Measurements from ENCODE around the gene CDC42SE2.

DNA sequence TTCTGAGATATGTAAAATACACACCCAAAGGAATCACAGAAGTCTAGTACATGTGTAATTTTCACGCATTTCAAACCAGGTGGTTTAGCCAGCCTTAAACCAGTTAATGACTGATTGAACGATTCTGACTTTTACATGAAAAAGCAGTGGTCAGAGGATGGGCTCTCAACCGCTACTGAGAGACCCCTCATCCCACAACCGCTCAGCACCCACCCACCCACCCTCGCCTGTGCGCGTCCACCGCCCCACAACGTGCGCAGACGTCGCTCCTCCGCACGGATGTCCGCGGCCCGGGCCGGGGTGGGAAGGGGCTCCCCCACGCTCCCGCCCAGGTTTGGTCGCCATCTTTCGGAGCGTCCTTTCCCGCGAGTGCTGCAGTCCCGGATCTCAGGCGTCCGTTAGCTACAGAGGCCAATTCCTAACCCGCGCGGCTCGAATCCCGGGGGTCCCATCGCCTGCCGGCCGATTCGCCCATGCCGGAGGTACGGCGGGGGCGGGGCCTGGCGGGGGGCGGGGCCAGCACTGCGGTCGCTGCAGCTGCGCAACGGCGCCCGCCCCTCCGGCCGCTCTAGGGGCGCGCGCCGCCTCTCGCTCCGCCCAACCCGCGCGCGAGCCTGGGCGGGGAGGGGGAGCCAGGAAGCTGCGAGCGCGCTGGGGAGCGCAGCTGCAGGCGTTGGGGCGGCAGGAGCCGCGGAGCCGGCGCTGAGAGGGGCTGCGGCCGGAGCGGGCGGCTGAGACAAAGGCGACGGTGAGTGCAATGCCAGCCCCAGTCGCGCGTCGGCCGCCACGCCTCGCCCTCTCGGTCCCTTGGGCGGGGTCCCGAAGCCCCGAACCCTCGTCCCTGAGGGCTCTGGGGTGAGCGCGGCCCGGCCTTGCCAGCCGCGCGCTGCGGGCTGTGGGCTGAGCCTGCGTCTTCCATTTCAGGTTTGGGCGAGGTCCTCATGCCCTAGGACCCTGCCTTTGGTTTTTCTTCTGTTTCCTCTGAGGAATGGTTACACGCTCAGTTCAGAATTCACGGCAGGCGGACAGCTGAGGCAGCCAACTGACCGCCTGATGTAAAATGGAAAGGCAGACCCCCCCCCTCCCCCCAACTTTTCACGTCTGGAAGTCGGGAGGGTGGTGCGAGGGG, at the start of gene CDC42SE2:
CDC42SE2 (plus strand) TSS at position 635 of the 1,129 bp plus-strand sequence.
- PRO-cap, 2 experiments = peak in 2 of 2 experiments; most common plus-strand start position 638 of the sequence (in 1); most common minus-strand start position 281 of the sequence (in 2)
- RAMPAGE, long total RNA, 4 experiments = start-site peak on the plus strand in 4 of 4 experiments, centred at positions 649 to 666 of the sequence, 194 to 1,361 reads per replicate

GRCh38 chr5:131266430-131266704, 2.5 kb downstream of the CDC42SE2 start:
- PRO-cap, 2 experiments = no peak in any of the 2 experiments
- RAMPAGE, long total RNA, 4 experiments = no peak in any of the 4 experiments

DNA sequence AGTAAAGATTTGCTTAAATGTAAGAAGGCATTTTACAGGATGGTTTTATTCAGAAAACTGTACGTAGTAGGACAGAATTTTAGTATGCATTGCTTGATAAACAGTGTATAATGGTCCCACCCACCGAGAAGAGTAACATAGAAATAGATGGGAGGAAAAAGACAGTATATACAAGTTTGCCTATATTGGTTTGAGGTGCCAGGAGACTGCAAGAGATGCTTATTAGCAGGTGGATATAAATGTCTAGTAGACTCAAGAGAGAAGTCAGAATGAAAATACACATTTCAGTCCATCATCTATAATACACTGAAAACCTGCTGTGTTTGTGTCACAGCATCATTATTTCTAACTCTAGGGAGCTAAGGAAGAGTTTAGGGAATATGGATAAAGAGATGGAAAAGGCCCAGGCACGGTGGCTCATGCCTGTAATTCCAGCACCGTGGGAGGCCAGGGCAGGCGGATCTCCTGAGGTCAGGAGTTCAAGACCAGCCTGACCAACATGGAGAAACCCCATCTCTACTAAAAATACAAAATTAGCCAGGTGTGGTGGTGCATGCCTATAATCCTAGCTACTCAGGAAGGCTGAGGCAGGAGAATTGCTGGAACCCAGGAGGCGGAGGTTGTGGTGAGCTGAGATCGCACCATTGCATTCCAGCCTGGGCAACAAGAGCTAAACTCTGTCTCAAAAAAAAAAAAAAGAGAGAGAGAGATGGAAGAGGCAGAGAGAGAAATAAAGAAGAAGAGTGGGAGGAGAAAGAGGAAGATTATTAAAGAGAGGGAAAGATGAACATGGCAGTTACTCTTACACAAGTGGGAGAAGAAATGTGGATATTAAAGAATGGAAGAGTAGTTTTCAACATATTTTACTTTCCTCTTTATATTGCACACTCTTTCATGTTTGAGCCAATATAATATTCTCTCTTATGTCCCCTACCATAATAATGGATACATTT, 79.5 kb downstream of the CDC42SE2 start:
- PRO-cap, 2 experiments = no peak in any of the 2 experiments
- RAMPAGE, long total RNA, 4 experiments = start-site peak on the plus strand in 1 of 4 experiments, centred at positions 554 to 659 of the sequence, 5 to 12 reads per replicate

DNA sequence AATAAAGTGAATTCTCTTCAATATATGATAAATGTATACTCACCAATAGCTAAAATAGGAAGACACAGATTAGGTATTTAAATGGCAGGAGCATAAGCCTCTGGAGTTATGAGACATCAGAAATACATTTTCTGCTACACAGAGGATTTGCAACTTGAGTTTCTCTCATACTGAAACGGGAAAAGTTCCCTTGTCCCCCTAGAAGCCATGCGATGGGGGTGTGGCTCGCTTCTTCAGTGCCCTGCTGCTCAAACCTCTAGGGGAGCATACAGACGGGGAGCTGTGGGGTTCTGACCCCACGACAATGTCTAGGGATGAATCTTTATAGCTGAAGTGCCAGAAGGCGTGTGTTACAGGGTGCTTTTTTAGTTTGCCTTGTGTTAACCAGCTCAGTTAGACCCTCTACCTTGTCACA, 97.4 kb downstream of the CDC42SE2 start:
- PRO-cap, 2 experiments = no peak in any of the 2 experiments
- RAMPAGE, long total RNA, 4 experiments = no peak in any of the 4 experiments

GRCh38 chr5:131382879-131383447, 119.1 kb downstream of the CDC42SE2 start:
- PRO-cap, 2 experiments = no peak in any of the 2 experiments
- RAMPAGE, long total RNA, 4 experiments = no peak in any of the 4 experiments

DNA sequence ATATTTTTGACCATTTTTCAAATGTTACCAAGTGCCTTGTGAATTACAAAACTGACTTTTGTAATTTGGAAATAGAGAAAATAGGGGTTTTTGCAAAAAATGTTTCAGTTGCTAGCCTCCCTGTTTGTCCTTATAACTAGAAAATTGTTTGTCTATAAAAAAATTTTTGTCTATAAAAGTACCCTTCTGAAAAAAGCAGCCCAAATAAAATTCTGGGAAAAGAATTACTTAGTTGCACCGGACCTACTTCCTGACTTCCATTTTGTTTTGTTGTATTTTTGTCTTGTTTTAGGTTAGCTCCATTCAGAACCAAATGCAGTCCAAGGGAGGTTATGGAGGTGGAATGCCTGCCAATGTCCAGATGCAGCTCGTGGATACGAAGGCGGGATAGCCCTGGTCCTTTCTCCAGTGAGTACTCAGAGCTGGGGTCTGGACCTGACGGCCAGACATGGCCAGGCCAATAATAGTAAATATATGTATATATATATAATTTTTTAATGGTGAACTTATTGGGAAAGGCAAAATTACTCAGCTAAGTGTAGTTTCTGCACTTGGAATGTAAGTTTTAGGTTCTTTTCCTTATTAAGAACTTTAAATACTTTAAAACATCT, 127.0 kb downstream of the CDC42SE2 start:
- PRO-cap, 2 experiments = no peak in any of the 2 experiments
- RAMPAGE, long total RNA, 4 experiments = start-site peak on the minus strand in 1 of 4 experiments, centred at position 432 of the sequence, 6 reads per replicate

DNA sequence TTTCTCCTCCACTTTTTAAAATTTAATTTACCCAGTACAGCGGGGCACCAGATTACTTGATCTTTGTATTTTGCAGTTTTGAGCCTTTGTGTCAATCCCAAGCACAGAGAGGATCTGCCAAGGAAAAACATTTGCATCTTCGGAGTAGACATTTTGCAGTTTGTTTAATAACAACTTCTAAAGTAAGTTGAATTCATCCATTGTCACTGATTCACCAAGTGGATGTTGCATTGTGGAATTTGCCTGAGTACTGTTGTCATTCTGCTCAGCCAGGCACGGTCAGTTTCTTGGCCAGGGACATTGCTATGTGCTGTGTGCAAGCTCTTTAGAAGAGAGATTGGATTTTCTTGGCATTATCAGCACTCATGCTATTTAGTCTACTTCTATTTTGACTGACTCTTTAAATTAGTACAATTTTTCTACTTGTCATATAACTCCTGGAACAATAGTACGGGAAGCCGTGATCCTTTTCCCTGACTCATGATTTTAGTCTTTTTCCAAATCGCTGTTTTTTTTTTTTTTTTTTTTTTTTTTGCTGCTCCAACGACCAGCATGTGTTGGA, 129.5 kb downstream of the CDC42SE2 start:
- PRO-cap, 2 experiments = no peak in any of the 2 experiments
- RAMPAGE, long total RNA, 4 experiments = no peak in any of the 4 experiments

- PRO-cap, 2 experiments = peak in 1 of 2 experiments; most common minus-strand start chr5:131672324 (in 1)
- RAMPAGE, long total RNA, 4 experiments = no peak in any of the 4 experiments
Observed at GRCh38 chr5:131671944-131672800, 37.1 kb upstream of the RAPGEF6 start.

GRCh38 chr5:131772602-131773382, 24.0 kb downstream of the FNIP1 start:
- PRO-cap, 2 experiments = no peak in any of the 2 experiments
- RAMPAGE, long total RNA, 4 experiments = no peak in any of the 4 experiments

DNA sequence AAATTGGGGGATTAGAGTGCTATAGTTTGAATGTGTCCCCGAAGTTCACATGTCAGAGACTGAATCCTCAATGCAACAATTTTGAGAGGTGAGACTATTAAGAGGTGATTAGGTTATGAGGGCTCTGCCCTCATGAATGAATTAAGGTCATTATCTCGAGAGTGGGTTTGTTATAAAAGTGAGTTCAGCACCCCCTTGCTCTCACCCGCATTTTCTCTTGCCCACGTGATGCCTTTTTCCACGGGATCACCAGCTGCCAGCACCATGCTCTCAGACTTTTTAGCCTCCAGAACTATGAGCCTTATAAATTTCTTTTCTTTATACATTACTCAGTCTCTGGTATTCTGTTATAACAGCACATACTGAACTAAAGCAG, 10.3 kb downstream of the FNIP1 start:
- PRO-cap, 2 experiments = no peak in any of the 2 experiments
- RAMPAGE, long total RNA, 4 experiments = no peak in any of the 4 experiments

DNA sequence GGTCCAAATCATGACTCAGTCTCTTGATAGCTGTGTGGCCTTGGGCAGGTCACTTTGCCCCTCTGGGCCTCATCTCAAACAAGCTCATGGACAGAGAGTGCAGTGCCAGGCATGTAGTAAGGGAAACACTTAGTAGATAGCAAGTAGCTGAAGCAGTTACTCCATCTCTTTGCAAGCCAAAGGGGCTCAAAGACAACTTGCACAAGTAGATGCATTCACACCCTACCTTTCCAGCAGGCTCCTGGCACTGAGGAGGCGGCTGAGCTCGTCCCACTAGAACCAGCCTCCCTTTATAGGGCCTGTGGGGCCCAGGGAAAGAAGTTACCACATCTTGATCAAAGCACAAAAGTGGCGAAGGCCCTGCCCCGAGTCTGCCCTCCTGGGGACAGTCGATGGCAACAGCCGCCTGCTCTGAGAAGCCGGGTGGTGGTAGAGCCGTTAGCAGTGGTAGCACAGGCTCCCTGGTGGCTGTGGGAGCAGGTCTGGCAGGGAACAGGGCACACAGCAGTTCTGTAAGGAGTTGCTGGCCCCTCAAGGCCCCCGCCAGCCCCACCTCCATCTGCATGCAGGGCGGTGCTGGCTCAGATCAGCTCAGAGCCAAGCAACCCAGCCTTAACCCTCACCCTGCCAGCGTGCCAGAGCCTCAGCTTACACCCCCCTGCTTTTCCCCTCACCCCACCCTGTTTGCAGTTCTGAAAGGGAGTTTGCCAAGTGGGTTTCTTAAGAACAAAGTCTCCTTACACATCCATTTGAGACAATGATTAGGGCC, 12.1 kb downstream of the ACSL6 start:
- PRO-cap, 2 experiments = no peak in any of the 2 experiments
- RAMPAGE, long total RNA, 4 experiments = no peak in any of the 4 experiments

DNA sequence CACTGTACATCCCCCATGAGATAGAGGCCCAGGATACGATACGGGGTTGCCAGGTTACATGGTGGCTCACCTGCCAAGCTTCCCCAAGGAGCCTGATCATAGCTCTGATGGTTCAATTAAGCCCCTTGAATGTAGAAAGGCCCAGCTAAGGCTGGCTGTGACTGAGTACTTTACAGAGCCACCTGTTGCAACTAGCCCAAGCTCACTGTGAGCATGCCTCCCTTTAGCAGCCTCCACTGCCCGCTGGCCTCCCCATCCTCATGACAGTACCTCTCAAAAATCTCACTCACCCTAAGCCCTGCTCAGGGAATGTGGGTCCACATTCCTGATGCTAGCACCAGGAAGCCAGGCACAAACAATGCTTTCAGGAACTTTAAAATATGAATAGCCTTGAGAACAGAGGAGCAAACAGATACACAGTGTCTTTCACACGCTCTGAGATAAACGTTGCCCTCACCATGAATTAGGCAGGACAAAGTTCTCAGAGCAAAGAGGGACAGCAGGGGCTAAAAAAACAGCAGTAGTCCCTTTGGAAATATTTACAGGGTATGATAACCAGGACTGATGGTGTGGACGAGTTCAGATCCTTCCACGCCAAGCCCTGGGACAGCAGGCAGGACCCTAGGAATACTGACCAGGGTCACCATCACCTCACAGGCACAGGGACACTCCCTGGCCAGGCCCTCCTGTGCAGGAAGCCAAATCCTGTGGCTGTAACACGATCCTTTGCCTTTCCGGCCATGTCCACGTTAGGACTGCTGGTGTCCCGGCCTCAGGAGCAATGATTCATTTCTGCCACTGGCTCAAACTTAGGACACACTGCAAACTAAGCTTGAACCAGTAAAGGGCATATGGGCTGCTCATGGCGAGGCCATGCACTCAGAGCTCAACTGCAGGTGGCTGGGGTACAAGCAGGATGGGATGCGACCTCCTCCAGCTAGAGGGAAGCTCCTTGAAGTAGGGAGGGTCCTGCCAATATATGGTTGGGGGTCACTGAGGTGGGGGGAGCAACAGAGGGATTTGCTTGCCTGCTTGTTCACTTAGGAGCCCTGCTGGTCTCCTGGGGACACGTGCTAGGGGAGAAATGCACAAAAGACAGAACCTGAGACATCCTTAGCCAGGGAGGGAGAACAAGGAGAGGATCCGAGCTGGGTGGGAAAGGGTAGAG, 9.6 kb downstream of the ACSL6 start:
- PRO-cap, 2 experiments = no peak in any of the 2 experiments
- RAMPAGE, long total RNA, 4 experiments = no peak in any of the 4 experiments

DNA sequence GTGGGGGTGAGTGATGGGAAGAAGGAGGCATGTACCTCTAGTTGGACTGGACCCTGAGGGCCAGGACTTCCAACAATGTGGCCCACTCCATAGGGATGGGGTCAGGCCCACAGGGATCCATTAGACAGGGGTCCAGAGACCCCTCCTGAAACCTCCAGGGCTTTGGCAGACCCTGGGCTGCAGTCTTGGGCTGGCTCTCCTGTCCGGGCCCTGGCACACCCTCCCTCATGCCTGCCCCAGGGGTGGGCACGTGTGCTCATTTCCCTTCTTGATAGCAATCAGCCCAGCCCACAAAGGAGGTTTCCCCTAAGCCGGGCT, 4.2 kb upstream of the IL3 start:
- PRO-cap, 2 experiments = no peak in any of the 2 experiments
- RAMPAGE, long total RNA, 4 experiments = no peak in any of the 4 experiments

- PRO-cap, 2 experiments = peak in 1 of 2 experiments; most common plus-strand start chr5:132227062 (in 1); most common minus-strand start chr5:132227349 (in 1)
- RAMPAGE, long total RNA, 4 experiments = start-site peak on the minus strand in 2 of 4 experiments, at chr5:132227167-132227522 at its widest, 10 to 26 reads per replicate
Observed at GRCh38 chr5:132226857-132227708, 570 bp downstream of the P4HA2 start.

DNA sequence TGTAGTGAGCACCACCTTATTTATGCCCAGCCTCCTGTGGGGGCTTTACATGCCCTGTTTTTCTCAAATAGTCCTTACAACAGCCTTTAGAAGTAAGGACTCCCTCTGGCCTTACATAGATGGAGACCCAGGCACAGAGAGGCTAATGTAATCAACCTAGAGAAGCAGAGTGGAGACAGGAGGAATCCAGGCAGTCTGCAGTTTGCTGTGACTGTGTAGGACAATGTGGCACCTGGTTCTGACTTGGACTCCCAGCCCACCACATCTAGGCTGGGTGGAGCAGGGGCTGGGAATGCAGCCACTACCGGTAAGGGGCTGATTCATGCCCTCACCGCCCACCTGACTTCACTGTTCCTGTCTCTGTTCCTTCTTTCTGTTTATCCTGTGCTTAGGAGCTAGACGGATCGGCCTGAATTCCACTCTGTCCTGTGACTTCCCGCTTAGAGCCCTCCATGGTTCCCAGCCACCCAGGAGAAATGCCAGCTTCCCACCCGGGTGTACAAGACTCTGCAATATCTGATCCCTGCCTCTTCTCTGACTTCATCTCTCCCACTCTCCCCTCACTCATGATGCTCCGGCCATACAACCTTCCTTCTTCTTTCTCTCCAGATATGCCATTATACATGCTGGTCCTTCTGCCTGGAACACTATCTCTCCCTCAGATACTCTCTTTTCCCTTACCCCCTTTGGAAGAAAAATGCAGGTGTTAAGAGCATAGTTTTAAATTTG, 2.6 kb downstream of the PDLIM4 start:
- PRO-cap, 2 experiments = peak in 1 of 2 experiments; most common plus-strand start position 380 of the sequence (in 1); most common minus-strand start position 222 of the sequence (in 1)
- RAMPAGE, long total RNA, 4 experiments = no peak in any of the 4 experiments

DNA sequence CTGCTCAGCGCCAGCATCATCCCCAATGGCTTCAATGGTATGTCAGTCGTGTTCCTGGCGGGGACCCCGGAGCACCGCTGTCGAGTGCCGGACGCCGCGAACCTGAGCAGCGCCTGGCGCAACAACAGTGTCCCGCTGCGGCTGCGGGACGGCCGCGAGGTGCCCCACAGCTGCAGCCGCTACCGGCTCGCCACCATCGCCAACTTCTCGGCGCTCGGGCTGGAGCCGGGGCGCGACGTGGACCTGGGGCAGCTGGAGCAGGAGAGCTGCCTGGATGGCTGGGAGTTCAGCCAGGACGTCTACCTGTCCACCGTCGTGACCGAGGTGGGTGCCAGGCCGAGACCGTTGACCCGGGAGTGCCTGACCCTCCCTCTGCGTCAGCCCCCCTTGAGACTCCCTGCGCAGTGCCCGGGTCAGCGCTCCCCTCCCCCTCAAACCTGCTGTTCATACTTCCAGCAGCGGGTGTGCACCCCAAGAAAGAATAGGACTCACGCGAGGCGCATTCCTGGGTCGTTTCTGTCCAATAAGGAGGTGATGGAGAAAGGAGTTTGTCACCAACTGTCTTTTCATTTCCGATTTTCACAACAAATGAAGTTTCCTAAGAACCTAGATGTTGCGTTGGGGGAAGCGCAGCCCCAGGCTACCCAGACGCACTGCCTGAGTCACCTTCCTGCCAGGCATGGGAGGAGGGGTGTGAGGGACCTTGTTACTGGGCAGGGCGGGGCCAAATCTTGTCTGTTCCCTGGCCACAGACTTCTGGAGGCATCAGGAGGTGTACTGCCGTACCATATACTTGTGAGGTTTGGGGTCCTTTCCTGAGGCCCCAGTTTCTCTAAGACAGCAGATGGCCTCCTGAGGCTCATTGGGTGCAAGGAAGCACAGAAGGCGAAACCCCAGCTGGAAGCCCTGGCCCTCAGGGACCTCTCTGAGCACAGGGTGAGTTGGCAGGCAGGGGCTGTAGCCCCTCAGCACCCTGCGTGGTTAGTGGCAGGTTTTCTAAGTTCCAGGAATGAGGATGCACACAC, 804 bp downstream of the SLC22A4 start:
- PRO-cap, 2 experiments = peak in 2 of 2 experiments; most common plus-strand start position 751 of the sequence (in 1); most common minus-strand start position 518 of the sequence (in 1)
- RAMPAGE, long total RNA, 4 experiments = start-site peak on the plus strand in 1 of 4 experiments, centred at position 775 of the sequence, 26 reads per replicate; start-site peak on the minus strand in 4 of 4 experiments, centred at positions 524 to 613 of the sequence, 21 to 120 reads per replicate

DNA sequence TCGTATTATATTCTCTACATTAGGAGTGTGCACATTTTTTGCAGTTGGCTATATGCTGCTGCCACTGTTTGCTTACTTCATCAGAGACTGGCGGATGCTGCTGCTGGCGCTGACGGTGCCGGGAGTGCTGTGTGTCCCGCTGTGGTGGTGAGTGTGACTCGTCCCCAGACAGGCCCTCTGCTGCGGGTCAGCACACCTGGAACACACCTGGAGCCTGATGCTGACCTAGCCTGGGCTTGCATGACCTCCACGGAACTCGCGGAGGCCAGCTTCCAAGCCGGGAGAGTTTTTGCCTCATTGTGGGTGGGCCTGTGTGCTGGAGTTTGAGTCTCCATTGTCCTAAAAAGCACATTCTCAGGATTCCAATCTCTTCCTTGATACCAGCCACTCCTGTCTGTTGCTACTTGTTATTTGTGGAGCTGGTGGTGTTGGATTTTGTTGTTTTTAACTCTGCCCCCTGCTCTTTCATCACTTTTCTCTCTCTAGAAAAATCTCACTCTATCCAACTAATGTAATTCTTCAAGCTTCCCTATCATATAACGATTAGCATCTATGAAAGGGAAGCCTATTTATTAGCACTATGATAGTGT, 28.1 kb downstream of the SLC22A4 start:
- PRO-cap, 2 experiments = no peak in any of the 2 experiments
- RAMPAGE, long total RNA, 4 experiments = no peak in any of the 4 experiments

- PRO-cap, 2 experiments = no peak in any of the 2 experiments
- RAMPAGE, long total RNA, 4 experiments = no peak in any of the 4 experiments
Observed at GRCh38 chr5:132365076-132365686, 4.3 kb upstream of the SLC22A5 start.

- PRO-cap, 2 experiments = no peak in any of the 2 experiments
- RAMPAGE, long total RNA, 4 experiments = no peak in any of the 4 experiments
Observed at GRCh38 chr5:132371941-132372491, 2.5 kb downstream of the SLC22A5 start.

DNA sequence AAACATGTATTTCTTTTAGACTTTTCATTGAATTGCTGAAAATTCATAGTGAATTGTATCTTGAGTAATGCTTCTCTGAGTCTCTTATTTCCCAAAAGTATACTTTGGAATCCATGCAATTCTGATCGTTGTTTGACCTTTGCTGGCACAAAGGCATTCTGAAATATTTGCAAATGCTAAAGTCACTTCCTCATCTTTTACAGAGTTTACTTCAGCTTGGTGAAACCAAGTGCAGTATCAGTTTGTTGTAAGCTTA, 45.1 kb downstream of the SLC22A5 start:
- PRO-cap, 2 experiments = no peak in any of the 2 experiments
- RAMPAGE, long total RNA, 4 experiments = no peak in any of the 4 experiments